PC-3 (cell line): ENCODE measurements around the genes SUCO, SERPINC1, MRPS14 and TNN.

GRCh38 chr1:171872341-171872722 lies 31.0 kb downstream of the DNM3 start:
- RAMPAGE, long total RNA: no peak

- RAMPAGE, long total RNA: no peak
Measured at GRCh38 chr1:172154613-172155067, 265.8 kb upstream of the C1orf105 start.

DNA sequence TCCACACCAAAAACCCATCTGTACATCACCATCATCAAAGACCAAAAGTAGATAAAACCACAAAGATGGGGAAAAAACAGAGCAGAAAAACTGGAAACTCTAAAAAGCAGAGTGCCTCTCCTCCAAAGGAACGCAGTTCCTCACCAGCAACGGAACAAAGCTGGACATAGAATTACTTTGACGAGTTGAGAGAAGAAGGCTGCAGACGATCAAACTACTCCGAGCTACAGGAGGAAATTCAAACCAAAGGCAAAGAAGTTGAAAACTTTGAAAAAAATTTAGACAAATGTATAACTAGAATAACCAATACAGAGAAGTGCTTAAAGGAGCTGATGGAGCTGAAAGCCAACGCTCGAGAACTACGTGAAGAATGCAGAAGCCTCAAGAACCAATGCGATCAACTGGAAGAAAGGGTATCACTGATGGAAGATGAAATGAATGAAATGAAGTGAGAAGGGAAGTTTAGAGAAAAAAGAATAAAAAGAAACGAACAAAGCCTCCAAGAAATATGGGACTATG lies 105.2 kb upstream of the C1orf105 start:
- RAMPAGE, long total RNA: no peak

- RAMPAGE, long total RNA: no peak
Measured at GRCh38 chr1:172532718-172533736, at the start of gene SUCO. Gene SUCO, plus strand, starts transcription at chr1:172533150.

DNA sequence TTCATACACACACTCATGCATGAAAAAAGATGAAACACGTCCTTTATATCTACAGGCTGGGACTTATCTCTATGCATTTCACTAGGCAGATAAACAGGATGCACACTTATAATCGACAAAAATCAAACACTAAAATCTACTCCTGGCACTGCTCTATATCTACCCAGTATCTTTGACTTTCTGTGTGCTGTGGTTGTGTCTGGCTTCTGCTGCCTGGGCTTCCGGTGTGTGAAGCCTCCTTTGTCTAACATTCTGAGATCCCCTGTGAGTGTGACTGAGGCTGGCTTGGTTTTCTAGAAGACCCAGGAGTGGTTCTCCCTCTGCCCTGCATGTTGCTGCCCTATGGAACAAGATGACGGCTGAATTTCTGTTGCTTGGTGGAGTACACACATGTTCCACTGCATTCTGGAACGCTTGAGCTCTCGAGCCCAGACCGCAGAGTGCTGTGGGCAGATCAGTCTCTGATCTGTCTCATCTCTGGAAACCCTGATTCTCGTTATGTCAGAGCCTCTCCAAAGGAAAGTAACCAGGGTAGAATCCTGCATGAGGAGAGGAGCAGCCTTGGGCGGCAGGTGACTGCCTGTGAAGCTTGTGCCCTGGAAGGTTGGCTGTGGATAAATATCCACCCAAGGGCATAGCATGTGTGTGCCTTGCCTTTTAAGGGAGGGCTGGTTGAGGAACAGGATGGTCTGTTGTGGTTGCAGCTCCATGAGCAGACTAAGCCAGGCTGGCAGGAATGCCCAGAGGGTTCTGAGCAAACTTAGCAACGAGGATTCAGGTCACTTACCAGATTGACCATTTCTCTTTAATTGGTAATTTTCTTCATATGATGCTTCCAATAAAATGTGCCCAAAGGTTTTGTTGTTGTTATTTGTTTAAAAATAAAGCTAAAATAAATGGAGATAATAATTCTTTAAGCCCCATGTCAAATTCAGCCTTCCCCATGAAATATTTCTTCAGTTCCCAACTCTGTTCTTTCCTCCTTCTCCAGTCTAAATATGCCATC lies 19.5 kb upstream of the FASLG start:
- RAMPAGE, long total RNA: no peak

GRCh38 chr1:172825880-172826711 lies 167.2 kb downstream of the FASLG start:
- RAMPAGE, long total RNA: no peak

DNA sequence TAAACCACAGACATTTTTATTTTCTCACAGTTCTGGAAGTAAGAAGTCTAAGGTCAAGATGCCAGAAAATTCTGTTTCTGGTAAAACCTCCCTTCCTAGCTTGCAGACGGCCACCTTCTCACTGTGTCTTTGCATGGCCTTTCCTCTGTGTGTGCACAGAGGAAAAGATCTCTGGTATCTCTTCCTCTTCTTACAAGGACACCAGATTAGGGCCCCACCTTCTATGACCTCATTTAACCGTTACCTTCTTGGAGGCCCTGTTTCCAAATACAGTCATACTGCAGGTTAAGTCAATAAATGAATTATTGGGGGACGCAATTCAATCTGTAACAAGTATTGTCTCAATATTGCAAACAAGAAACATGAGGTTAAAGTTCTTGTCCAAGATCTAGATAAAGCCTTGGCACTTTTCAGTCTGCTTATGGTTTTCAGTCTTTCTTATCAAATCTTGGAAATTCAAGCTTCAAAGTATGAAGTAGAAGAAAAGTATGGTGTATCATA lies 62.9 kb upstream of the PRDX6 start:
- RAMPAGE, long total RNA: no peak

DNA sequence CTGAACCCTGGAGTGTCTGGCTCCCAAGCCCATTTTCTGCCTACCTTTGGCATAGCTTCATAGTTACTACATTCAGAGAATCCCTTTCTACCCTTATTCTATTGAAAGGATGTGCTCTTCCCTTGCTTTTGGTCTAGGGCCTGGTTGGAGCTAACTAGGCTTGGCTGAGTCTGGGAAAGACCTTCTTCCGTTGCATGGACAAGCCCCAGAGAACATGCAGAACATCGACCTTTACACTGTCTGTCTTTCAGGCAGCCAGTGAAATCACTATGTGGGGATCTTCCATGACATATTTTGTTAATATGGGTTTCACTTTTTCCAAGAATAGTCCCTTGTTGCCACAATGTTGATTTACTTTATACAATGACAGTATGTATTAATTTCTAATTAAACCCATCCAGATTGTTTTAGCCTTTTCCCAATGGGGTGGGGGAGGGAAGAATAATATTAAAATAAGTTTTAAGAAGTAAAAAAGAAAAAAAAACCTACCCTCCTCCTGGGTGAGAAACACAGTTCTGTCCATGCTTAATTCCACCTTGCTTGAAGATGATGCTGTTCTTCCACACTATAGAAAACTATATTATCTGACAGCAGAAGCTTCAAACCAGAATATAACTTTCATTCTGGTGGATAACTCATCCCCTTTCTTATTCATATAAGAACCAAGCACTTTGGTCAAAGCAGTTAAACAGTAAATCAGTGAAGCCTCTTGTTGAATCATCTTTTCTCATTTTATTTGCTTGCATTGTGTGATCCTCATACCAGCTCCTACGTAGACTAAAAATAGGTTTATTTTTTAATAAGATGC lies 37.0 kb upstream of the PRDX6 start:
- RAMPAGE, long total RNA: no peak

DNA sequence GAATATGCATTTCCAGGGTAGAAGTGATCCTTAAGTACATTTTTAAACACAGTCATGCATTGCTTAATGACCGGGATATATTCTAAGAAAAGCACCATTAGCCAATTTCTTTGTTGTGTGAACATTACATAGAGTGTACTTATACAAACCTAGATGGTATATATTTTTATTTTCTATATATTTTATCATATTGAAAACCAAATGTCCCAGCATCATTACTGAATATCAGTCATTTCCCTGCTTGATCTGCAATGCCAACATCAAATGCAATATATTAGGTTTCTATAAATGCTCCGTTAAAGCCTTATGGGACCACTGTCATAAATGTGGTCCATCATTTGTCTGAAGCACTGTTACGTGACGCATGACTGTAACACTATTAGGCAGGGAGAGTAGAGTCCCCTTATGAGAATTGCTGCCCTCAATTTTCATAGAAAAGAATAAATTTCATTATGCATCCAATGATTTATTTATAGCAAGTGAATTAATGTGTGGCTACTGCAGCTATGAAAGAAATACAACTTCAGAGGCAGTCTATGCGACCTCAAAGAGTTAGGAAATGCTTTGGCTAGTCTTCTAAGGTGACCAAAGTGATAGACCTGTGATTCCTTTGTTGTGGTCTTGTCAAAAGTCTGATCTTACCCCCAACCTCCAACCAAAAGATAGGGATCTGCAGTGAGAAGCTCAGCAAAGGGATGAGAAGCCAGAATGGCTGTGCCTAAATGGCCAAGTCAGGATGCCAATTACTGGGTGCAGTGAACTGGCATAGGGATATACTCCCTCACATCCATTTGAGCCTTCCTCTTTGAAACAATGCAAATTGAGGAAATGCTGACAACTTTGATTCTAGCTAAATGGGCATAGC lies 13.9 kb downstream of the PRDX6 start:
- RAMPAGE, long total RNA: no peak

GRCh38 chr1:173867936-173868132 lies 346 bp upstream of the ZBTB37 start:
- RAMPAGE, long total RNA: no peak

DNA sequence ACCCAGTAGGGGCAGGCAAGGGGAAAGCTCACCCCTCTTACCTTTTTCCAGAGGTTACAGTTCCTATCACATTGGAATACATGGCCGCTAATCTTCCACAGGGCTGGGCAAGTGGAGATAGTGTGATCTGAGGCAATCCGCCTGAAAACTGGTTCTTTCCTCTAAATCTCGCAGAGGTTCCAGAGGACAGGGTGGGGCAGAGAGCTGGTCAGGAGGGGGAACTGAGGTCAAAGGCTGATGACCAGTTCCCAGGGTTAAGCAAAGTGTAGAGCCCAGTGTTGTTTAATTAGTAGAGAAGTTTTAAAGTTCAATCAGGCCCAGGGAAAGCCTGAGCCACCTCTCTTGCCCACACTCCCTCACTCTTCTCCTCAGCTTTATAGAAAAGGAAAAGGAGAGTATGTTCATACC lies at the start of gene SERPINC1:
Gene SERPINC1 (minus strand): TSS at position 150 of the 408 bp plus-strand sequence.
- RAMPAGE, long total RNA: no peak

- RAMPAGE, long total RNA: no peak
Measured at GRCh38 chr1:173951902-173952384, 34.8 kb upstream of the SERPINC1 start.

GRCh38 chr1:174818612-174819282 lies 181.0 kb upstream of the CACYBP start:
- RAMPAGE, long total RNA: no peak

- RAMPAGE, long total RNA: no peak
Measured at GRCh38 chr1:174875203-174875803, 124.4 kb upstream of the CACYBP start.

- RAMPAGE, long total RNA: no peak
Measured at GRCh38 chr1:174876938-174877858, 122.5 kb upstream of the CACYBP start.

- RAMPAGE, long total RNA: start-site peak on the minus strand at chr1:175023411-175023435, 42 and 69 reads in 2 replicates
Measured at GRCh38 chr1:175022912-175023995, at the start of gene MRPS14. Gene MRPS14, minus strand, starts transcription at chr1:175023425.

DNA sequence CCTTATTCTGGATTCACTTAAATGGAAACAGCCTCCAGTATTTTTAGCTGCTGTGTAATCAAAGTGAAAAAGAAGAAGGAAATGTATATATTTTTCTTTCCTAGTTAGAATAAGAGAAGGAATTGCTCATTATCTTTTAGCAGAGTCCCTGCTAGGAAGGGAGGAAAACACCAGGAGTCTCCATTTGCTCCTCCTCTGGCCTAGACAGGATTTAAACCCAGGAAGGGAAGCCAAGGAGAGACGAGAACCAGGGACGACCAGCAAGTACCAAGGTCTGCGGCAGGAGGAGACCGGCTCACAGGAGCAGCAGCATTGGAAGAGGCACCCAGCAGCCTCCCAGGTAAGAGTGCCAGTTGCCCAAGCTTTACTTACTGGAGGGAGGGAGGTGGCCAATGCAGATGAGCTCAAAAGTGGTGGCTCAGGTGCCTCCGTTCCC lies at the start of gene TNN:
Gene TNN (plus strand): TSS at position 238 of the 436 bp plus-strand sequence.
- RAMPAGE, long total RNA: no peak

DNA sequence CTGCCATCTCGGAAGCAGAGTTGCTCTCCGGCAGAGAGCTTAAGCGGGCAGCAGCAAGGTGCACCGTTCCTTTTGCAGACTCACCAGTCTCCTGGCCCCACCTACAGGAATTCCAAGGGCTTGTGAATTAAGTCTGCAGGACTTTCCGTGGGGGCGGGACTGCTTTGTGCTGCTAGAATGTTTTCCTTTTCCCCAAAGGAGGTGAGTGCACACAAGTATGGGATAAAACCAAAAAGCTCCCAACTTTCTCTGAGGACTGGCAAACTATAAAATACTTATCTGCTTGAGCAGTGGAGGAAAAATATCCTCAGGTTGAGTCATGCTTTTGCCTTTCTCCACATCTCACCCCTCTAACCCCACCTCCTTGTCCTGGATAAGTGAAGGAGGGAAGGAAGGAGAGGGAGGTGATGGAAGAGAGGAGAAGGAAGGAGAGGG lies 29.2 kb upstream of the KIAA0040 start:
- RAMPAGE, long total RNA: no peak

GRCh38 chr1:175969464-175969999 lies 226.1 kb upstream of the TNR start:
- RAMPAGE, long total RNA: no peak

GRCh38 chr1:176505149-176505610 lies 42.2 kb downstream of the PAPPA2 start:
- RAMPAGE, long total RNA: no peak